Tibial nerve (tissue), 3 donors: Measurements from ENCODE around the gene SLC1A4.

- PRO-cap = no peak
- RAMPAGE, long total RNA, 3 experiments = no peak in any of the 3 experiments
Observed at GRCh38 chr2:64462048-64462425, 8.1 kb downstream of the LGALSL start.

DNA sequence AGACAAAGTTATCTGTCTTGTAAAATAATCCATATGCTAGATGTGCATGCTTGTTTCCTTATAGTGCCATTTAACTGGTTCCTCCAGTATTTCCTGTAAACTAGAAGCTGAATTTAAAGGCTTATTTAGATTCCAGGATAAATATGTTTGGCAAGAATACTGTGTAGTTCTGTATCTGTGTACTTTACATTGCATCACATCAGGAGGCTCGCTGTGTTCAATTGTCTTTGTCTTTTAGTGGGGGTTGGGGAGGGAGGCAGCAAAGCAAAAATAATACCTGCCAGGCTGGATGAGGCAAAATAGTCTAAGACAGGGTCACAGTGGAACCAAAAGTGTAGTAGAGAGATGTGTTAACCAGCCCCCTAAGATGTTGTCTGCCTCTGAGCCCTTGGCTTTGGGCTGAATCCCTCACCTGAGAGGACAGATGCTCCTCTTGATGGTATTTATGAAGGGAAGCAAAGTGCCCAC is 7.5 kb upstream of the AFTPH start:
- PRO-cap = no peak
- RAMPAGE, long total RNA, 3 experiments = no peak in any of the 3 experiments

- PRO-cap = no peak
- RAMPAGE, long total RNA, 3 experiments = no peak in any of the 3 experiments
Observed at GRCh38 chr2:64629949-64630485, 23.7 kb downstream of the SERTAD2 start.

GRCh38 chr2:64632484-64633469 is 20.9 kb downstream of the SERTAD2 start:
- PRO-cap = no peak
- RAMPAGE, long total RNA, 3 experiments = start-site peak on the minus strand in 1 of 3 experiments, at chr2:64633119-64633156 at its widest, 18 reads per replicate

DNA sequence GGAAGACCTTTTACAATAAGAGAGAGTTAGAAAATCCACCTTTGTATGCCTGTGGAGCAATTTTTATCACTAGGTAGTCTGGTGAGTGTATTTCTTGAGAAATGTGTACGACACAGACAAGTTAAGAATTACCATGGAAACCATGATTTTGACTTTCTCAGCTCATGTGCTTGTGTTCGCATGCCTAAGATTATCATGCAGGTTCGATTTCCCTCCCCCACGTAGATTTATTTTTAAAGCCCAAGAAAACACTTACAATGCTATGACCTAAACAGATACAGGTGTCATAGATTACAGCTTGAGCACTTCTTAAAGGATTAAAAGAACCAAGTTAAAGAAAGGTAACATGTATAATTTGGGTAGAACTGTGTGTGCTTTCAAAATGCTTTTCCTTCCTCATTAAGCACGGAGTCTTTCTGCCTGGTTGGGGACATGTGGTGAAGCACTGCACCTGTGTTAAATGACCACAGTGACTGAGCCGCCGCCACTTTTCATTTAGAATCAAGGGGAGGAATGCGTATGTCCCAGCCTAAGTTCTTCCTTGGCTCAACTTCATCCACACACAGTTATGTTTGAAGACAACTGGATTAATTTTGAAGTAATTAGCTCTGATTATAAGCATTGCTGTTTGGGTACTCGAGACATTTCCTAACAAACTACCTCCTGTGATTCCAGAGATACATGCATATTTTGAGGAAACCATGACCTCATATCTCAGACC is 16.5 kb downstream of the SERTAD2 start:
- PRO-cap = no peak
- RAMPAGE, long total RNA, 3 experiments = no peak in any of the 3 experiments

DNA sequence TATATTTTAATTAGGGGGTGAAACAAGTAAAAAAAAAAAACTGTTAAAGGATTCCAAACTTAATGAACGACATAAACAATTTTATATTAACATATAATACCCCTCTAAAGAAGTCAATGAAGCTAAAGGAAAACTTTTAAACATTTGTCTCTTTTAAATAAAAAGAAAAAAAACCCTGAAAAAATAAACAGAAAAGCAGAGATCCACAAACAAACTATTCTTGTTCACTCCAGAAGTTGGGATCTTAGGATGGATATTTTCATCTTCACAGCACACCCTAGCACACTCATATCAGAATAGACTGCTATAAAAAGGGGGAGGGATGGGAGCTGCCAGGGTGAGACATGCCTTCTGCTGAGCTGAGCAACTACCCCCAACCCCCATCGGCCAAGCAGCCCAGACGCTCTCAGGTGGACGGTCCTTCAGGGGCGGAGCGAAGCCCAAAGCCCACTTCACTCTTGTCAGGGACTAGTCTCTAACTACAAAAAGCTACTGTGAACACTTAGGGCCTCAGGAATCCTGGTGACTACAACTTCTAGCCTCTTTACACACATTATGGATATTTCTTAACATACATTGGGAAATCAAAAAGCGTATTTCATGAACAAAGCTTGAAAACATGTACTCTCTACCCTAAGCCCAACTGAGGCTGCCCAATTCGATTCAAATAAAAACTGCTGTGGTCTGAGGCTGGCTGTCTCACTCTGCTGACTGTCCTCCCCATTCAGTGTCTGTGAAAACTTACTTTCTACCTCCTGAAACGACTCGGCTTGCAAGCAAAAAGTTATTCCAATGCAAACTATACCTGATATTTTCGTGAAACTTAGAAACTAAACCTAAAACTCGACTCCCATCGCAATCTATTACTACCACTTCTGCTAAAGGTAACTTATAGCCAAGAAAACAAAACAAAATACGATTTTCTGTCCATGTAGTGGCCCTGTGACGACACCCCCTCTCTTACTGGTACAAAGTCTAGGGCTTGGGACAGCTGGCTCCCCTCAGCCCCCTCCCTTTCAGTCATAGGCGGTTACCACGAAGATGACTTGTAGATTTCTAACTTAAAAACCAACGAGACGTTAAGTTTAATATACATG is 1.4 kb downstream of the SERTAD2 start:
- PRO-cap = unidirectional peak, plus-strand start at position 399 of the sequence; unidirectional peak, plus-strand start at position 697 of the sequence; unidirectional peak, plus-strand start at position 1,019 of the sequence
- RAMPAGE, long total RNA, 3 experiments = no peak in any of the 3 experiments

DNA sequence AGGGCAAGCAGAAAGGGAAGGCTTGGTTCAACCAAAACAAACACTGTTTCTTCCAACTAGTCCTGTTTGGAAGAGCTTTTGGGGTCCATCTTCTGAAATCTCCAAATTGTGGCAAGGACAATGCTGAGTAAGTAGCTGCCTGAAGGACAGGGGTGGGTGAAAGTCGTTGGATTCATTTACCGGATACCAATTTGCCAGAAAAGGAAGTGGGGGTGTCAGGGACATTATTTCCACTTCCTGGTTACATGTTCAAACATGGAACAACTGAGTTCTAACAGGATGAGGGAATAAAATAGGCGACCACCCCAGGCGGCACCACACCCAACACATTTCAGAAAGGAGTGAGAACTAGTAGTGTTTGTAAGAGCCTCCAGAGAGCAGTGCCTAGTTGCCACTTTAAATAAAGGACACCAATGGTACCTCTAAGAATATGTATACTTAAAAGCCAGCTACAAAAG is 158.6 kb upstream of the SERTAD2 start:
- PRO-cap = no peak
- RAMPAGE, long total RNA, 3 experiments = no peak in any of the 3 experiments

DNA sequence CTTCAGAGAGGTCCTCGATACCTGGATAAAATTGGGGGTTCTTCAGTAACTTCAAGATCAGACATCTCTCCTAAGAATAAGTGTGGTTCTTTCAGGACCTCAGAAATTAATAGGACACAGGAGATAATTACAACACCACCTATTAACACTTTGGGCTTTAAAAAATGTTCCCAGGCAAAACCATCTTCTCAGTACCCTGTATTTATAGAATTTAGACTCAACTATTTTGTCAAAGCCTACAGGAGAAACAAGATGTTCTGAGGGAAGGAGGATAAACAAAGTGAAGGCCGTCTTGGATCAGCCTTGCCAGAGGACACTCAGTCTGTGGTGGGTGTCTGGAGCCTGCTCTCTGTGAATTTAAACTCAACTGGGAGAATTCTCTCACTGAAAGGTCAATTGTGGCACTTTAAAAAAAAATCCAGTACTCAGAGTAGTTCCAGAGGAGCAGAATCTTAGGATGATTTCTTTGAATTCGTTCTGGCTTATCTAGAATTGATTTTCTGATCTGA is 28.4 kb upstream of the SLC1A4 start:
- PRO-cap = no peak
- RAMPAGE, long total RNA, 3 experiments = no peak in any of the 3 experiments

DNA sequence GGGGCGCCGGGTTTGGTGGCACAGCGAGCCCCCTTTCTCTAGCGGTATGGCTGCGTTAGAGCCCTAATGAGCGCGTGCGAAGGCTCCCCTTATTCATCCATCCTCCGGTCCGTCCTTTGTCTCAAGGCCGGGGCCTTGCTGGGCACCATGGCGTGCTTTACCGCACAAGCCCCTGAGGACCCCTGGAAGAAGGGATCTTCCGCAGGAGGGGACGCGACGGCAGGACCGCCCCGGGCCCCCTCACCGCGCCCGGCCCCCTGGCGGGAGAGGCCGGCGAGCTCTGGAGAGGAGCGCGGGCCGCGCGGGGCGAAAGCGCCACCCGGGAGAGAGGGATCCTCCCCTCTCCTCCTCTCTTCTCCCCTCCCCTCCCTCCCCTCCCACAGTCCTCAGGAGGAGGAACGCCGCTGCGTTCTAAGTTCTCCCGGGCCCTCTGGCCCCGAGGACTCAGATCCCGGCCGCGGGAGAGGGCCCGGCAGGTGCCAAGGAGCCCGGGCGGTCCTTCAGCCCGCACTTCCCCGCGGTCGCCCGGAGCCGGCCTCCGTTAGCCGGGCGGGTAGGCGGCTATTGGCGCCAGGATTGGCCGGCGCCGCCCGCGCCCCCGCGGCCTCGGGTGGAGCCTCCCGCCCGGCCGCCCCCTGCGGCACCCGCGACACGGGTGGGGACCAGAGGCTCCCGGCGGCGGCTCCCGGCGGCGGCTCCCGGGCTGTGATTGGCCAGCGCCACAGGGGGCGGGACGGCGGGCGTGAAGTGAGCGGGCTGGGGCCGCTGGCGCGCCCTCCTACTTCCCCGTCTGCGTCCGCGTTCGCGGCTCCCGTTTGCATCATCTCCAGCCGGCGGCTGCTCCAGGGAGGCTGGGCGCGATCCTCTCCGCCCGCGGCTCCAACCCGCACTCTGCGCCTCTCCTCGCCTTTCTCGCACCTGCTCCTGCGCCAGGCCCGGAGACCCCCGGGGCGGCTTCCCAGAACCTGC is at the start of gene SLC1A4:
SLC1A4 (plus strand) TSS at position 823 of the 969 bp plus-strand sequence.
- PRO-cap = bidirectional peak, plus-strand start at position 382 of the sequence, minus-strand start at position 527 of the sequence; bidirectional peak, plus-strand start at position 823 of the sequence, minus-strand start at position 608 of the sequence
- RAMPAGE, long total RNA, 3 experiments = no peak in any of the 3 experiments

GRCh38 chr2:65070001-65070922 is 14.0 kb downstream of the CEP68 start:
- PRO-cap = no peak
- RAMPAGE, long total RNA, 3 experiments = no peak in any of the 3 experiments

- PRO-cap = no peak
- RAMPAGE, long total RNA, 3 experiments = no peak in any of the 3 experiments
Observed at GRCh38 chr2:65084127-65085274, 28.3 kb downstream of the CEP68 start.

DNA sequence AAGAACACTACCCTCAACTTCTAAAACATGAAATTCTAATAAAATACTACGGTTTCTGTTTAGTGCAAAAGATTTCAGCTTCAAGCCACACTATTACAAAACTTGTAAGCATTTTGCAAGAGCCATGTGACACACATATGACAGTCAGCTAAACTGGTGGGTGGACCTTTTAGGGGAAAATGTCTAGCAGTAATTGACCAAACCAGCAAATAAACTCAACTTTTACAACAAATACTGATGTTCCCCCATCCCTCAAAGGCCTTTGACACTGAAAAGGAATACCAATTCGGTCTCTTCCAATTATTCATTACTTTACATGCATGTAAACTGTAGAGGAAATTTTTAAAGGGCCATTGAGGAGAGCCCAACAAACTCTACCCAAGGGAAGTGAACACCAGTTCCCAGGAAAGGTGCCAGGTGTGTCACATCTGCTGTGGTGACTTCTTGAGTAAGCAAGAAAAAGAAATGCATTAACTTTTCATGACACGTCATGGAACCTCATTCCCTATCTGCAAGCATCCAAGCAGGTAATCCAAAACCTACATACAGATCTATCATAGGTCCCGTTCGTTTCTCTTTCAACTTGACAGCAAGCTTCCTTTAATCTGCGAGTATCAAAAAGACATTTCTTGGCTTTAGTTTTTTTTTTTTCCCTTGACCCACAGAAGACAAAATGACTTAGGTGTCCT is 1.3 kb downstream of the RAB1A start:
- PRO-cap = no peak
- RAMPAGE, long total RNA, 3 experiments = no peak in any of the 3 experiments

DNA sequence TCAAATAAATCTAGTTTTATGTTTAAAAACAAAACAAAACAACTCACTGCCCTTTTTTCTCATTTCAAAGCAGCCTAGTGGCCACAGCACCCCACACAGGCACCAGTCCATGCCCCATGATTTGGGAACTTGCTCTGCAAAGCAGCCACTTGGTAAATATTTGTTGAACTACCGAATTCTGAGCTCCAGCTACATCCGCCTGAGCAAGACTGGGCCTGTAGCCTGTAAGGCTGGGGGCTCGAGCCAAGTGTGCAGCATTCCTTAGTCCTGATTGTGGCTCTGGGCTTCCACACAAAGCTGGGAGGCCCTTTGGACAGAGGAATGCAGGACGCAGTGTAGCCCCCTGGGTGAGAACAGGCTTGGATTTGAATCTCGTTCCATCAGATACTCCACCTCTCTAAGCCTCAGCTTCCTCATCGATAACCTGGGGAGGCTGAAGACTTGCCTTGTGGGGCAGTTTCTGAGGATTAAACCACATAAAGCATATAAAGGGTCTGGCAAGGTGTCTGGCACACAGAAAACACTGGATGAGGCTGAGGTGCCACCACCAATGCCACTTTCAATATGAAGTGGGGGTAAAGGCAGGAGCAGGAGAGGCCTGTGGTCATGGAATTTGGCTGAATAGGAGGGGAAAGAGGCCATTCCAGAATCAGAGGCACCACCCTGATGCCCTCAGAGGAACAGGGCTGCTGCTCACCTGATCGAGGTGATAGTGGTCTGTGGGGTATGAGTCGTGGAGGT is 88.6 kb downstream of the ACTR2 start:
- PRO-cap = no peak
- RAMPAGE, long total RNA, 3 experiments = no peak in any of the 3 experiments

GRCh38 chr2:65326183-65326739 is 98.6 kb downstream of the ACTR2 start:
- PRO-cap = no peak
- RAMPAGE, long total RNA, 3 experiments = no peak in any of the 3 experiments

DNA sequence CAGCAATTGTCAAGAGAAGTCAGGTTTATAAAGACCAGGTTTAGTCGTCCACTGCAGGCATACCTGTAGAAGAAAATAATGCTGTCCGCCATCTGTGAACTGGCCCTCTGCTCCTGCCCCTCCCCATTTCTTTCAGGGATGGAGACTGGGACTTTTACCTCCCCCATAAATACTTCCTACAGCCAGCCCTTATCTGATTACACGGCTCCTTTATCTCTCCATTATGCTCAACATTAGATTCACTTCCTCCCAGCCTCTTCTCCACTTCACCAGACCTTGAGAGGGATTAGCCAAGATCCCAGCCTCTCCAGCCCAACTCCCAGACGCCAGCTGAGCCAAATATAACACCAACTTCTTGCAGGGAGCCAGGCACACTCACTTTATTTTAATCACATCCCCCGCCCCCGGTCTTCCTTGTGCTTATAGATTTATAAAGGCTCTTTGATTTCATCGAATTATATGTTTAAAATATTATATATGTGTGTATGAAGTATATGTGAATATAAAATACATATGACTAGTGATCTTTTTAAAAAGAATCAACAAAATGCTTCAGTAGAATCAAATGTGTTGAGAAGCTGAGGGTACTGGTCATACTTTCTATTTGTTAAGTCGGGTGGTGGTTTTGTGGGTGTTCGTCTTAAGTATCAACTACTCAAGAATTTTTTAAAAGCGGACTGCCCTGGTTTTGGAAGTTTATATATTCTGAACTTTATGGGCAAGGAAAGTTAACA is 81.0 kb downstream of the SPRED2 start:
- PRO-cap = no peak
- RAMPAGE, long total RNA, 3 experiments = no peak in any of the 3 experiments

- PRO-cap = no peak
- RAMPAGE, long total RNA, 3 experiments = start-site peak on the minus strand in 1 of 3 experiments, at chr2:65396336-65396571 at its widest, 12 reads per replicate
Observed at GRCh38 chr2:65396080-65396979, 36.1 kb downstream of the SPRED2 start.

DNA sequence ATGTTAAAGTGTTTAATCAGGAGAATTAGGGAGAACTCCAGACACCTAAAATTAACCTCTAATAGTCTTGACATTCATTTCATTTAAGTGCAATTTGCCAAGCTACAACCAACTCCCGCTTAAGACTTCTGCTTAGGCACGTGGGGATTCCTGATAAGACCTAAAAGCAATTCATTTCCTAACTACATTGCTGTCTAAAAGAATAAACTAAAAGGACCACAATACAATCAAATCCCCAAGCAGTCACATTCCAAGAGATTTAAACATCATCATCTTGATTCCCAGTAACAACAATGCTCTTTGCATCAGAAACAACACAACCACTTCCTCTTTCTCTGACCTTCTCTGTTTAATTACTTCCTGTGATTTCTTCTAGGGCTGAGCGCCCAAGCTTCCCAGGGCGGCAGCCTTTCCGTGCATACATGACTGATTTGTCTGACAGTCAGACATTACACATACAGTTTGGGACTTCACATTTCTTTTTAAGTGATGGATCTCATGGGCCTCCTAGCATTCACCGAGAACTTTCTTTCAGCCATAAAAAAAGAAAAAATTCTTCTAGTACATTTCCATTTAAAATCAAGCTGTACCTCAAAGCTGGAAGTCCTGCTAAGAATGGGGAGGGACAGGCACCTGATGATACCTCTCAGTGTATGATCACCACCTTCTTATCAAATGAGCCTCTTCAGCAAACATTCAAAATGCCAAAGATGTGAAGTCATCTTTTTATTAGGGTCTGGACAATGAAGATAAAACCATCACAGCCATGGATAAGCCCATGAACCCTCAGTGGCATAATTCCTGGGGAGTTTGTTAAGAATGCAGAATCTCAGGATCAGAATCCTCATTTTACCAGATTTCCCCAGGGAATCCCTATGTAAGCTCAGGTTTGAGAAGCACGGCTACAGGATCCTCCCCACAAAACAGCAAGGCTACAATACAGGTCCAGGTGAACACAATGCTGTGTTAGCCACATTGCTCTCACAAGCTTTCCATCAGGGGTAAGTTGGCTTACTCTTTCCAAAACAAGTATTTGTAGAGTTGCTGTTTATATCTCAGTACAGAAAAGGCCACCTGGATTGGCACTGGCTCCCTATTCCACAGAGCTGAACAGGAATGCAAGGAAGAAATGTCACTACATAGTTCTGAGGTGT is 11.4 kb downstream of the SPRED2 start:
- PRO-cap = no peak
- RAMPAGE, long total RNA, 3 experiments = start-site peak on the minus strand in 1 of 3 experiments, centred at position 590 of the sequence, 7 reads per replicate

- PRO-cap = no peak
- RAMPAGE, long total RNA, 3 experiments = no peak in any of the 3 experiments
Observed at GRCh38 chr2:66300999-66301493, 133.9 kb upstream of the MEIS1 start.

DNA sequence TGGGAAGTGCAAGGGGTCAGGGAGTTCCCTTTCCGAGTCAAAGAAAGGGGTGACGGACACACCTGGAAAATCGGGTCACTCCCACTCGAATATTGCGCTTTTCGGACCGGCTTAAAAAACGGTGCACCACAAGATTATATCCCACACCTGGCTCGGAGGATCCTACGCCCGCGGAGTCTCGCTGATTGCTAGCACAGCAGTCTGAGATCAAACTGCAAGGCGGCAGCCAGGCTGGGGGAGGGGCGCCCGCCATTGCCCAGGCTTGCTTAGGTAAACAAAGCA is 43.7 kb upstream of the MEIS1 start:
- PRO-cap = no peak
- RAMPAGE, long total RNA, 3 experiments = no peak in any of the 3 experiments

- PRO-cap = no peak
- RAMPAGE, long total RNA, 3 experiments = no peak in any of the 3 experiments
Observed at GRCh38 chr2:66439616-66440664, 5.0 kb downstream of the MEIS1 start.